Metastatic Breast Carcinoma in the Ovary (tissue), 3 donors: ENCODE measurements around a stretch of chr2.

DNA sequence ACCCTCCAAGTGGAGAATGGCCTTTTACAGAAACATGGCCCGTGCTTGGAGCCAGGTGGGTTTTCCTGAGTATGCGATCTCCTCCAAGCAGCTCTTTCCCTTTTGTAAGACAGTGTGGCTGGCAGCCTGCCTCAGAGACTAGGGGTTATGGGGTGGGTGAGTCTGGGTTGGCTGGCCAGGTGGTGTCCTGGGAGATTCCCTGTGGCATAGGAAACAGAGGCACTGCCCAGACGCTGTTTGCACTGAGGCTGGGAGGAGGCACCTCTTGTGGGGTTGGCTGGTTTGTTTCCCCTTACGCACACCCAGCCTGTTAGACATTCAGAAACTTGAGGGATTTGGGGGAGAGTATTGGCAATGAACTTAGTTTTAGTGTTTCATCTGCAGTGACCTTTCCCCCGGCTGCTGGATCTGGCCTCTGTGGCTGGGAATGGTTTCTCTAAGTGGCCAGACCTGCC lies 56.9 kb downstream of the TTC7A start:
- PRO-cap, 3 experiments = no peak in any of the 3 experiments

DNA sequence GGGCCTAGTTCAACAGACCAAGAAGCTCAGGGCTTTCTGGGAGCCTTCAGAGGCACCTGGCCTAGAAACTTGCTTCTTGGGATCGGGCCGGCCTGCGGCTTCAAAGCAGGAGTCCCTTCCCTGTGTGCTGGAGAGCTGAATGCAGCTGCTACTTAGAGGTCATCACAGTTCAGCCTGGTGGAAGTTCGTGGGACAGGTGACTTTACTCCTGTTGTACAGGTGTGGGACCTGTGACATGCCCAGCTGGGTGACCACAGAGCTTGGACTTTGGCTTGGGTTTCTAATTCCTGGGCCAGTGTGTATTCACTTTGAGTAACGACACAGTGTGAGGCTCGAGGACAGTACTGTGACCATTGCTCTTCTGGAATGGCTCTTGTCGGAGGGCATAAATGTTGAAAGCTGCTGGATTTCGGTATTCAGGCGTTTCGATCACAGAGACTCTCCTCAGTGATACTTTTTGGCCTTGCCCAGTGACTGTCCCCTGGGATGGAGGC lies 99.6 kb downstream of the TTC7A start:
- PRO-cap, 3 experiments = no peak in any of the 3 experiments

GRCh38 chr2:47054239-47055188 lies 100.6 kb downstream of the STPG4 start:
- PRO-cap, 3 experiments = no peak in any of the 3 experiments

- PRO-cap, 3 experiments = no peak in any of the 3 experiments
Measured at GRCh38 chr2:47072626-47073407, 82.3 kb downstream of the STPG4 start.

GRCh38 chr2:47077596-47078064 lies 77.5 kb downstream of the STPG4 start:
- PRO-cap, 3 experiments = no peak in any of the 3 experiments

DNA sequence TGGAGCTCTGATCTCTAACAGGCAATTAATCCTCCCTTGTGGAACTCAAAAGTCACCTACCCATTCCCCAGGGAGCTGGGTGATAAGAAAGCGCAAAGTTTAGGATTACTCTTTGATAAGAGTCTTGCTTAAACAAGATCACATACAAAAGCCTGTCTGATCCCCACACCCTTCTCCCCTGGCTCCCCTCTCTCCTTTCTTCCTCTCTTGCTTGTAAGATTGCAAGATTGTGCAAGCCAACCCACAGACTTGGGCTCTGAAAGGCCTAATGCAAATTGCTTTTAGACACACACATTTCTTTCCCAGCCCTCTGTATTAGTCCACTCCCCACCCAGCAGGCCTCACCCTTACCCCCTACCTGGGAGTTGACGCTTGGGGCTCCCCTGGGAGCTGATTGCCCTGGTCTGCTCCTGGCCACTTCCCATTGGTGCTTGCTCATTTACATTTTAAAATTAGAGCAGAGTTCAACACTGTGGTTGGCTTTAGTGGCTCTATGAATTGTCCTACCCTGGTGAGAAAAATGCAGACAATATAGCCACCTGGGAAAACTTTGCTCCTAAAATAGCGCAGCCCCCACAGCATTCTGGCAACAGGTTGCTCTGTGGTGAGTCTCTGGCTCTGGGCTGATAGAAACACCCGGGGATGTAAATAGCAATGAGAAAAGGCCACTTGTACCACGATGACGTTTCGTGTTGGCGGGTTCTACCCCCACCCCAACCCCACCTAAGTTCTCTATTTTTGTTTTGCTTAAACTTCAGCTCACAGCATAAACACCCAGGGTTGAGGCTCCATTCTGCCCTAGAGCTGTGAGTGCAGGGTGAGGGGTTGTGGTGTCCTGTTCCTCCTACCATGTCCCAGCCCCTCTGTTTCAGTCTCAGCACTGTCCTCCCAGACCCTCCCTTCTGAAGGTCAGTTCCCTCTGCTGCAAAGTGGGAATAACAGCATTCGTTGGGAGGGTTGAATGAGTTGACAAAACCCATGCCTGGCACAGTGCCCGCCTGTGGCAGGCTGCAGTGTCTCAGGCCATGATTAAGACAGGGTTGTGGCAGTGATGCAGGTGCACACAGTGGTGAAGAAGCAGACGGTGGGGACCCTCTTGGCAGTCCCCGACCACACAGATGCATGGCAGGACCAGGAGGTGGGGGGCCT lies 58.7 kb upstream of the EPCAM start:
- PRO-cap, 3 experiments = no peak in any of the 3 experiments

DNA sequence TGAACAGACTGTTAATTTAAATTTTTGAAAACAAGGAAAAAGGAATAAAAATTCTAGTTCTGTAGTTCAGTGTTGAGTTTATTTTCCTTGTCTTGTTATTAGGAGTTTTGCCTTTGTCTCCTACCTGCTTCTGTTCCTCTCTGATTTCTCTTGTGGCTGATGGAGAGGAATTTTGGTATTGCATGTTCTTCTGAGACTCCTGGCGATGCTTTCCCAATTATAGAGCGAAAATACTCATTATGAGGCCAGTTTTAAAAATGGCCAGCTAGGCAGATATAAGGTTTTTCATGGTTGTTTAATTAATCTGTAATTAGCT lies 23.3 kb upstream of the EPCAM start:
- PRO-cap, 3 experiments = no peak in any of the 3 experiments

DNA sequence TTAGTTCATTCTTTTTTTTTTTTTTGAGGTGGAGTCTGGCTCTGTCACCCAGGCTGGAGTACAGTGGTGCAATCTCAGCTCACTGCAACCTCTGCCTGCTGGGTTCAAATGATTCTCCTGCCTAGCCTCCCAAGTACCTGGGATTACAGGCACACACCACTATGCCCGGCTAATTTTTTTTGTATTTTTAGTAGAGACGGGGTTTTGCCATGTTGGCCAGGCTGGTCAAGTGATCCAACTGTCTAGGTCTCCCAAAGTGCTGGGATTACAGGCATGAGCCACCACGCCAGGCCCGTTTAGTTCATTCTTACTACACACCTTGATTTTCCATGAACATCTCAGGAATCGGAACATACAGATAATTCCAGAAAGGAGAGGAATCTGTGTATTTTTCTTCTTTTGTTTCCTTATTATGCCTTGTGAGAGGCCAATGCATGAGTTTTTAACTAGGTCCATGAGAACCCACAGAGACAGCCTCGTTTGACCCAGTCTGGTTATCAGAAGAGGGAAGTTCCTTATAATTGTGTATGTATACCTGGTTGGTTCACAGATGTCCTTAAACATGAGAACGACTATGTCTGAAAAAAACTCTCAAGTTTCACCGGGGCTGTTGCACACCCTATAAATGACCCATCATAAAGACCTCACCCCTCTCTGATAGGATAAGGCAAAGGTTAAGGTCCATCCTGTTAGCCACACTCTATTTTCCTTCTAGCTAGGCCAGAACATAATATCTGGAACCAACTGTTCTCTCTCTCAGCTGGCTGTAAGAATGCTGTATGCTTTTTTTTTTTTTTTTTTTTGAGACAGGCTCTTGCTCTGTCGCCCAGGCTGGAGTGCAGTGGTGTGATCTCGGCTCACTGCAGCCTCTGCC lies 9.0 kb upstream of the EPCAM start:
- PRO-cap, 3 experiments = no peak in any of the 3 experiments

- PRO-cap, 3 experiments = no peak in any of the 3 experiments
Measured at GRCh38 chr2:47654520-47655783, 84.2 kb upstream of the KCNK12 start.

DNA sequence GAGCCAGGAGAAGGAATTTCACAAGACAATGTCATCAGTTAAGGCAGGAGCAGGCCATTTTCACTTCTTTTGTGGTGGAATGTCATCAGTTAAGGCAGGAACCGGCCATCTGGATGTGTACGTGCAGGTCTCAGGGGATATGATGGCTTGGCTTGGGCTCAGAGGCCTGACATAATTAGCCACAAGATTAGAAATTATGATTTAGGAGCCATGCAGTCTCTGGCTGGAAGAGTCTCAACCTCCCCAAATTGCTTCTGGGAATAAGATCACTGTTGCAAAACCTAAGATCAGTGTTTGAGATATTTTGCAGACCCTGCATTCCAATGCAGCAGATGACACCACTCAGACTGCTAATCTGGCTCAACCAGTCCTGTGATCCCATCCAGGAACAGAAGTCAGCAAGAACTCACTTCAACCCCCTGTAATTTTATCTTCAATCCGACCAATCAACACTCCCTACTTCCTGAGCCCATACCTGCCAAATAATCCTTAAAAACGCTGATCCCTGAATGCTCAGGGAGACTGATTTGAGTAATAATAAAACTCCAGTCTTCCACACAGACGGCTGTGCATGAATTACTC lies 84.3 kb upstream of the MSH6 start:
- PRO-cap, 3 experiments = no peak in any of the 3 experiments

DNA sequence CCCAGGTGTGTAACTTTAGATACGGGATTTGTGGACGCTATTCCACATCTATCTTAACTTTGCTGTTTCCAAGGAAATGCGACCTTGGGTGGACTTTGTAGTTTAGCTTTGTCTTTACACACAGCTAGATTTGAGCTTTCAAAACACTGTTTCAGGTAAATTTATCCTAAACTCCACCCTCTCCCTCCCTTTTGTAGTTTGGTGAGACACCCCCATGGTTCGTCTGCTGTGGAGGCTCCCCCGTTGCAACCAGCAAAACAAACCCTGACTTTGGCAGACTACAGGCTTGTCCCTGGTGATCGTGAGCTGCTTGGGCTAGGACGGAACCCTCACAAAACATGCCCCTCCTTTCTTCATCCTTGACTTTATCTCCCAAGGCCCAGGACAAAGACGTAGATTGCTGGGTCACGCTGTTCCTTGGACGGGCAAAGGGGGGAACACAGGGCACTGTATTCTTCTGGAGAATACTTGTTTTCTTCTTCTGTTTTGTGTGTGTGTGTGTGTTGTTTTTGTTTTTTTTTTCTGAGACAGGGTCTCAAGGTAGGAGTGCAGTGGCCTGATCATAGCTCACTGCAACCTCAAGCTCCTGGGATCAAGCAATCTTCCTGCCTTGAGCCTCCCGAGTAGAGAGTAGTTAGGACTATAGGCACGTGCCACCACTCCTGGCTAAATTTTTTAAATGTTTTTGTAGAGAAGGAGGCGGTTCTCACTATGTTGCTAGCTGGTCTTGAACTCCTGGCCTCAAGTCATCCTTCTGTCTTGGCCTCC lies 5.3 kb upstream of the MSH6 start:
- PRO-cap, 3 experiments = no peak in any of the 3 experiments

- PRO-cap, 3 experiments = no peak in any of the 3 experiments
Measured at GRCh38 chr2:47811336-47812395, 28.7 kb downstream of the MSH6 start.

- PRO-cap, 3 experiments = no peak in any of the 3 experiments
Measured at GRCh38 chr2:47832175-47833177, 49.5 kb downstream of the MSH6 start.

DNA sequence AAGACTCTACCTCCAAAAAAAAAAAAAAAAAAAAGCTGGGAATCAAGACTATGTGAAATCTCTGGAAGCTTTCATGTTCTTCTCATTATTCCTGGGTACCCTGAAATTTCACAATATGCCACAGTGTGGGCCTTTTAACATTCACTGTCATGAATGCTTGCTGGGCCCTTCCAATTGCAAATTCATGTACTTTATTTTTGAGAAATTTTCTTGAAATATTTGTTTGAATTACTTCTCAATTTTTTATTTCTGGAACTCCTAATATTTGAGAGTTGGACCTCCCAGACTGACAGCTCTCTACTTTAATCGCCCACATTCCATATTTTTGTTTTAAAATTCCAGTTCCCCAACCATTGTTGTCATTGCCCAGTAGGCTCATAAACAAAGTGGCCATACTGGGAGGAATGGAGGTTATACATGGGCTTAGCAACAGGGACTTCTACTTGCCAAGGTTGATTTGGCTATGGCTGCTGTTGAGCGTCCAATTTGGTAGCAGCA lies 38.0 kb downstream of the FBXO11 start:
- PRO-cap, 3 experiments = no peak in any of the 3 experiments

GRCh38 chr2:48462261-48463197 lies 22.0 kb downstream of the PPP1R21 start:
- PRO-cap, 3 experiments = no peak in any of the 3 experiments

- PRO-cap, 3 experiments = no peak in any of the 3 experiments
Measured at GRCh38 chr2:48478881-48479682, 38.5 kb downstream of the PPP1R21 start.

GRCh38 chr2:48479683-48480289 lies 39.2 kb downstream of the PPP1R21 start:
- PRO-cap, 3 experiments = no peak in any of the 3 experiments

GRCh38 chr2:48510246-48510795 lies 19.6 kb upstream of the STON1 start:
- PRO-cap, 3 experiments = no peak in any of the 3 experiments

DNA sequence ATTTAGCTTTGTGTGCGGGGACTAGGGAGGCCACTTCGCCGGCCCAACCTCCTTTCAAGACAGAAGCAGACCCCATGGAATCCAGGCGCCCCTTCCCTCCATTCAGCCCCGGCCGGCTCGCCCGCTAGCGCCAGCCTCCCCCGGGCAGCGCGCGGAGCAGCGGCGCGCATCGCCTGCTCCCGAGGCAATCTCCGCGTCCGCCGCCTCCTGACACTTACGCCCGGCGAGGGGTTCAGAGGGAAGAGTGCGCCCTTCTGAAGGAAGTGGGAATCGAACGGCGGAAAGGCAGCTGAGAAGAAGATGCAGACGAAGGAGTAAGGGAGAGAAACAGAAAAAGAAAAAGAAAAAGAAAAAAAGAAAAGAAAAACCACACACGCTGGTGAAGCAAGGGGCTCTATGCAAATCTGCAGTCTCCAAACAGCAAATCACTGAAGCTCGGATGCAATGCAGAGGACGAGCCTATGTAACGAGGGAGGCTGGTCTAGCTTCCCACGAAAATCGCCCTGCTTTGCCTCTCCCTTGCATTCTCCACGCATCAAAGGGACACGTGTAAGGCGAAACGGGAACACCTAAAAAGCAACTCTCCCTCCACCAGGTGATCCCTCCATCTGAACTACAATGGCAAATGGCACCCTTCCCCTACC lies 684.4 kb downstream of the NRXN1 start:
- PRO-cap, 3 experiments = no peak in any of the 3 experiments

GRCh38 chr2:51349895-51350593 lies 318.1 kb upstream of the NRXN1 start:
- PRO-cap, 3 experiments = no peak in any of the 3 experiments